SK-N-DZ (cell line): Measurements from ENCODE around the genes GPR139, GP2, ACSM2A and CDR2.

DNA sequence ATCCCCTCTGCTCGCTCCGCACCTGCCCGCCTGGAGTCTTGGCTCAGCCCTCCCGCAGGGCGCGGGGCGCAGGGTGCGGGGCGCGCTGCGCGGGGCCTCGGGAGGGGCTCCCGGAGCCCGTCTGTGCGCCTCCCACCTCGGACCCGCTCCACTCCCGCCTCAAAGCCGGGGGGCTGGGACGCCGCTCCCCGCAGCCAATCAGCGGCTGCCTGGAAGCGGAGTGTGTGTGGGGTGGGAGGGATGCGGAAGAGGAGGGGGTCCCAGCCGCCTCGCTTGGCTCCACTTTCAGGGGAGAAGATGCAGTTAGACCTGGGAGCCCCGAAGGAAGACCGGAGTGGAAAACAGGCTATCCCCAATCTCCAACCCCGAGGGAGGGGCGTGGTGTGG, at the start of gene GPR139:
GPR139 (minus strand) TSS at position 125 of the 387 bp plus-strand sequence.
RAMPAGE:
- cytosol, long total RNA, result no peak
- nucleus, long total RNA, result no peak

DNA sequence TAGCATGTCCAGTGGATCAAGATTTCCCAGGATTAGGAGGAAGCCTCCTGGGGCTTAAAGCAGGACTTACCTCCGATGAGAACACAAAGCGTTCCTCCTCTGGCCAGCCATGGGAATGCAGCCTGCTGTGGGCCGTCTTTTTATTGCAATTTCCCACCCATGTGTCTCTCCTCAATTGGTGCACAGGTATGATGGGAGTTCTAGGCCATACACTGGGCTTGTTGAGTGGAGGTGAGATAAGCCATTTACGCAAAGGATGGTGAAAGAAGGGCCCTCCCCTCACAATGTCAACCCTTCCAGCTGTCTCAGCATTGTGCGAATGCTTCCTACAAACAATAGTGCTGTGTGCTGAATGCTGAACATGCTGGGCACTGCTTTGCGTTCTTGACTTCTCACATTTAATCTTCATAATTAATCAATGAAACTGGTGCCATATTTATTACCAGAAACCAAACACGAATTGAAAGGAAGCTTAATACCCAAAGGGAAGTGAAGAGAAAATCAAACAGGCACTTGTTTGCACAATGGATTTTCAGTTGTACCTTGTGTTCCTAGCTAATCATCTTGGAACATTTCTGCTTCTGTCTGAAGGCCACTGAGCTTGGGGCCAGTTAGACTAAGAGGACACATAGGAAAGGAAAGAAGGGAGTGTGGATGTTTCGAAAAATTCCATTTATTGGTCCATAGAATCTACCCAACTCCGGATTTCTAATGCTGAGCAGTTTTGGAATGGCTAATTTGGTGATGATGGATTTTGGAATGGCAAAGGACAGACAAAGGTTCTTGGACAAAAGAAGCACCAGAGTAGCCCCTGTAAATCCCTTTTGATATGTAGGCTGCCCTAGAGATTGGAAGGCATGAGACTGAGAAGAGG, at the start of gene GP2:
GP2 (minus strand) TSS at position 117 of the 874 bp plus-strand sequence.
RAMPAGE:
- cytosol, long total RNA, result no peak
- nucleus, long total RNA, result no peak

RAMPAGE:
- cytosol, long total RNA, result no peak
- nucleus, long total RNA, result no peak
Observed at GRCh38 chr16:20451360-20451673, at the start of gene ACSM2A. ACSM2A (plus strand) TSS chr16:20451521.

DNA sequence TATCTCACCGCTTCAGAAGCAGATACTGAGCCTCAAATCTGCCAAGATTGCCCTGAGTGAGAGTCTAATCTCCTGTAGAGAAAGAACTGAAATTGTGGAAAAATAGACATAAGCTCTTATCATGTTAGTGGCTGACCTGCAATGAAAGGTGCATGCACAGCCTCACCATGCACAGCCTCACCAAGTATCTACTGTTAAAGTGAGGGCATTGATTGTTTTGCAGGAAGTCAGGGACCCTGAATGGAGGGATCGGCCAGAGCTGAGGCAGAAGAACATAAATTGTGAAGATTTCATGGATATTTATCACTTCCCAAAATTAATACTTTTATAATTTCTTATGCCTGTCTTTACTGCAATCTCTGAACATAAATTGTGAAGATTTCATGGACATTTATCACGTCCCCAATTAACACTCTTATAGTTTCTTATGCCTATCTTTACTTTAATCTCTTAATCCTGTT, 1.7 kb downstream of the ACSM2A start:
RAMPAGE:
- cytosol, long total RNA, result no peak
- nucleus, long total RNA, result no peak

DNA sequence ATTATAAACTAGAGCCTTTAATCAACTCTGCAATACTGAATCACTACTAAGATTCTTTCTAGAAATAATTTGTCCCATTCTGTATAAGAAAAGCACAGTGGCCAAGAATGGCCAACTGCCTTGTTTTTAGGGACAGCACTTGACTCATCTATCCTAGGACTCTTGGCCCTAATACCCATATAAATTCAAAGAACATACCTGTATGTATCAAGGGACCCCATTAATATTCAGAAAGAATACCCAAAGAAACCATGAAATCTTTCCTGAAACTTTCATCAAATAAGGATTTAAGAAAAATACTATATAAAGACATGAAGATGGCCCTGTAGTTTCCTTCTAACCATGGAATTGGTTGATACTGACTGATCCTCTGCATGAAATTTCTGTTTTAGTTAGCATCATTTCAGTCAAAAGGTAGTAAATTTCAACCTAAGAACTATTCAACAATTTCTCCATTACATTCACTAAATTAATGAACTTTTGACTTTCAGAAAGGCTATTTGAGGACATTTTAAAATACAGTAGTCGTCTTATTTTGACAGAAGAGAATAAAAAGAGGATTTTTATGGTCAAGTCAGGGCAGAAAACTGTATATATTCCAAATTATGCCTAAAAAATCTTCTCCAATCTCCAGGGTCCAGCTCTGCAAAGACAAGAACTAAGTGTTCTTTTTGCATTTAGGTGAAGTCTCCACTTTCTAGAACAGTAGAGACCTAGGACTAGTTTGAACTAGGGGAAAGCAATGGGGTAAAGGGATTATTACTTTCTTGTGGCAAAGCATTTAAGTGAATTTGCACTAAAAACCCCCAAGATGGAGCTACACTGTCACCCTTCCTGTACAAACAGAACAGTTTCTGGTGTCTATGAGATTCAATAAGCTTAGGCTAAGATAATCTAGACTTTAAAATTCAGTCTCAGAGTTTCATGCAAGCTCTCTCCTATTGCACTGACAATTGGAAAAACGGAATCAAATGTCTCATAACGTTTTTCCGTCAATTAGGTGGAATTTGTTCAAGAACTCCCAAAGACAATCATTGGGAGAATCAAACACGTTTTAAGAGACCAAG, 9.4 kb downstream of the THUMPD1 start:
RAMPAGE:
- cytosol, long total RNA, result no peak
- nucleus, long total RNA, result no peak

GRCh38 chr16:20868810-20869377, 31.3 kb downstream of the DCUN1D3 start:
RAMPAGE:
- cytosol, long total RNA, result no peak
- nucleus, long total RNA, result no peak

DNA sequence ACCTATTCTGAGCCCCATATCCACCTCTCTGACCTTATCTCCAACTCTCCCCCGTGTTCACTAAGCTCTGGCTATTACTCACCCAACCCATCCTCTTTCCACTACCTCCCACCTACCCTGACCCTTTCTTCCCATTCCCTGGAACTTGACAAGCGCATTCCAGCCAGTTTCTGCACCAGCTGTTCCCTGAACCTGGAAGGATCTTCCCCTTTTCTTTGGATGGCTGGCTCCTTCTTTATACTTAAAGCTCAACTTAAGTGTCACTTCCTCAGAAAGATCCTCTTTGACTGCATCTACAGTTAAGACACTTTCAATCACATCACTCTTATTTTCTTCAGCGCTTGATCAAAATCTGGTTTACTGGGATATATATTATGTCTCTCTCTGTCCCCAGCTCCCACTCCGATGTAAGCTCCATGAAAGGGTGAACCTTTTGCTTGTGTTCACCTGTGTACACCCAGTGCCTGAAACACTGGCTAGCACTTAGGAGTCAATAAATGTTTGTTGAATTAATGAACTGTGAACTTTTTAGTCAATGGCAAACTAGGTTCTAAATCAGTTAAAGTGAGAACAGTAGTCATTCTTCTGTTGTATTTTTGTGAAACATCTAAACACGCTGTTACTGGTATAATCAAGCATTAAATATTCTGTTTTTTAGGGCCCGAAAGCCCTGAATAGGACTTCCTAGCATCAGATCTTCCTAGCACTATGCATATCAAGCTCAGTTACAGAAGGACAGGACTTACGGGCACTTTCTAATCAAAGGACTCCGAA, 2.0 kb downstream of the DCUN1D3 start:
RAMPAGE:
- cytosol, long total RNA, result no peak
- nucleus, long total RNA, result no peak

GRCh38 chr16:20905948-20906889, 5.6 kb downstream of the LYRM1 start:
RAMPAGE:
- cytosol, long total RNA, result no peak
- nucleus, long total RNA, result no peak

GRCh38 chr16:21116237-21116551, 34.5 kb downstream of the DNAH3 start:
RAMPAGE:
- cytosol, long total RNA, result no peak
- nucleus, long total RNA, result no peak

DNA sequence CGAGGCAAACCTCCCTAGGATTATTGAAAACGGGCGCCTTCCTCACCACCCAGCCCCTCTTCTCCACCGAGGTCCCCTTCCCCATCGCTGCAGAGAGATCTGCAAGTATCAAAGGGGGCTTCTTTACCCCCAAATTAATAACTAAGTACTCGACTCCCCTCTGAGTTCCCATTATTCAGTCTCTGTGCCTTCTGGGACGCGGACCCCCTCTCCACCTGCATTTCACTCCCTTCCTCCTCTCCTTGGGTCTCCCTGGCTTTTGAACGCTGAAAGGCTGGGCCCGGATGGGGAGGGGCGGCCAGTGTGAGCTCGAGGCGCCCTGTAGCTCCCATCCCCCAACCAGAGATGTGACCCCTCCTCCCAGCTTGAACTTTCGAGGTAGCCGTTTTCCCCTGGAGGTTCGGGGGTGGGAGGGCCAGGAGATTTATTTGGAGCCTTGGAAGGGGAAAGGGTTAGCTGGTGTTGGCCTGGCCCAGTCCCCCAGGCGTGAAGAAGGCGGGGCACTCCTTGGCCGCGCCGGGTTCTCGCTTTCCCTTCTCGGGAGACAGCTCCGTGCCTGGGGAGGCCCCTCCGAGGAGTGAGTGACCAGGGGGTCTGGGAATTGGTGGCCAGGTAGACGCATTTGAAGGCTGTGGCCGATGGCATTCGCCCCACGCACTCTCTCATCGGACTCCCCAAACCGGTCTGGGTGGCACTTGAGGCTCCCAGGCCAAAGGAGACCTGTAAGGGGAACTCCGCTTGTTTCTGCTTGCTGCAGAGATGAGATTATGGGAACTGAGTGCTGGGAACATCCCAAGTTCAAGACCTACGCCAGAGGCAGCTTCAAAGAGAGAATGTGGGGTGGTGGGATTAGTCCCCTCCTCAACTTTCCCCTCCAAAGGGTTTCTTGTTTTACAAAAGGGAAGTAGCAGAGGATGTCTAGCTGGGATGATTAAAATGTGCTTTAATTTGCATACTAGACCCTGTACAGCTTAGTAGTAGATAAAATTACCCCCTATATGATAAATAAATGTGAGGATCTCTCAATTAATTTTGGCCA, 955 bp downstream of the LDAF1 start:
RAMPAGE:
- cytosol, long total RNA, result no peak
- nucleus, long total RNA, result no peak

DNA sequence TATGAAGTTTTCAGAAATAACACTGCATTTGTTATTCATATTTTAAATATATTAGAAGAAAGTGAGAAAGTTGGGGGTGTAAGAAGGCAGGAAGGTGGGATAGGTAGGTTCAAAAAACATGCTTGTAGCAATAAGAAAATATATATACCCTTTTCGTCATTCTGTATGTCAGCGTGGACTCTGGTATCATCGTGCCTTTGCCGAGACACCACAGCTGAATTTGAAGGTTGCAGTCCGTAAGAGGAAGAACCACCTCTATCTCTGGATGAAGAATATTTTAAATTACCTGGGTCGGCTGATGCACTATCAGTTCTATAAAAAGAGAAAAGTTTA, 115.2 kb upstream of the METTL9 start:
RAMPAGE:
- cytosol, long total RNA, result no peak
- nucleus, long total RNA, result no peak

GRCh38 chr16:21629514-21630023, 22.8 kb downstream of the IGSF6 start:
RAMPAGE:
- cytosol, long total RNA, result no peak
- nucleus, long total RNA, result no peak

GRCh38 chr16:21647049-21647597, 5.3 kb downstream of the IGSF6 start:
RAMPAGE:
- cytosol, long total RNA, result no peak
- nucleus, long total RNA, result no peak

DNA sequence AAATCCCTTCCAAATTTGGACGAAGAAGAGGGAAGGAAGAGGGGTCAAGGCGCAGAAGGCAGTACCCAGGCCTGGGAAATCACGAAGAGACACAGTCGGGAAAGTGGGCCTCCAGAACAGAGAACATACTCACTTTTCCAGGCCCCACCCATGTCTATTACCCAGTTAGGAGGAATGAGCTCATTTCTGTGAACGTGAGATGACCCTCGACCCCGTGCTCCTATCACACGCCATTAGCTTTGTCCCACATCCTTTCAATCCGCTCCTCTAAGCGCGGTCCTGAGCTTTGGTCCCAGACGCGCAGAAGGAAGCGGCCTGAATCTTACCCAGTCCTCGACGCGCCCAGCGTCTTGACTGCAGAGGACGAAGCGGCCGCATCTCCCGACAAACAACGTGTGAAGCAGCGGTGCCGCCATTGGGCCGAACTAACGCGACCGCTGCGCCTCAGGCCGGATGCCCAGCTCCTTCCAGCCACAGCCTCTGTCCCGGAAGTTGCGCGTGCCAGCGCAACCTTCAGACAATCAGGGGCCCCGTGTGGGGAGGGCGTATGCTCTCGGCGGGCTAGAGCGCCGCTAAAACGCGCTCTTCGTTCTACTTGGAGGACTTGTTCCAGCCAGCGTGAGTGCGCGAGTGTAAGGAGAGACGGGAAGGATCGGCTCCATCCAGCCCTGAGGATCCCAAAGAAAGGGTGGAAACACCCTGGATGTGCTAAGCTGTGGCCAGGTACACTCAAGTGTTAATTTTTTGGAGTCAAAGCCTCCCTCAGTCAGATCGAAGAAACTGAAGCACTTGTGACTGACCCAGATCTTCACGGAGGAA, 37.4 kb downstream of the NPIPB4 start:
RAMPAGE:
- cytosol, long total RNA, result no peak
- nucleus, long total RNA, result start-site peak on the plus strand centred at position 621 of the sequence, 29 bp wide, 18 and 9 reads in 2 replicates

RAMPAGE:
- cytosol, long total RNA, result start-site peak on the minus strand at chr16:21953002-21953030, 20 and 22 reads in 2 replicates
- nucleus, long total RNA, result no peak
Observed at GRCh38 chr16:21952771-21953168, 391 bp upstream of the UQCRC2 start.

GRCh38 chr16:22045691-22046298, 37.9 kb downstream of the MOSMO start:
RAMPAGE:
- cytosol, long total RNA, result no peak
- nucleus, long total RNA, result no peak

DNA sequence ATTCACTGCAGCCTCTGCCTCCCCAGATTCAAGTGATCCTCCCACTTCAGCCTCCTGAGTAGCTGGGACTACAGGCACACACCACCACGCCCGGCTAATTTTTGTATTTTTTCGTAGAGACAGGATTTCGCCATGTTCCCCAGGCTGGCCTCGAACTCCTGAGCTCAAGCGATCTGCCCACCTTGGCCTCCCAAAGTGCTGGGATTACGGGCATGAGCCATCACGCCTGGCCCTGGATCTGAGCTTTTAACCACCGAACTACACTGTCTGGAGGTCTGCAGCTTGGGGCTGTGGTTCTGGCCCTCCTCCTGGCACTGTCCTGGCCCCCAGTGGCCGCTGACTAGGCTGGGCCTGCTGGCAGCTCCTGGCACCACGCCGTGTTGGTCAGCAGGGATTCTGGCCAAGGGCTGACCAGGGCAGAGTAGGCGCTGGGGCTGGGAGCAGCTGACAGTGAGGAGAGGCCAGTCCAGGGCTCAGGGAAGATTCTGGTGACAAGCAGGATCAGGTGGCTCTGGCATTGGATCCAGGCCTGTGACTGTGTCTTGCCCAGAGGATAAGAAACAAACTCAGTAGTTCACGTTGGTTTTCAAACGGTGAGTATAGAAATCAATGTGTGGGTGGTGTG, 14.5 kb downstream of the EEF2K start:
RAMPAGE:
- cytosol, long total RNA, result no peak
- nucleus, long total RNA, result no peak

RAMPAGE:
- cytosol, long total RNA, result no peak
- nucleus, long total RNA, result no peak
Observed at GRCh38 chr16:22324300-22325086, 27.3 kb downstream of the POLR3E start.

DNA sequence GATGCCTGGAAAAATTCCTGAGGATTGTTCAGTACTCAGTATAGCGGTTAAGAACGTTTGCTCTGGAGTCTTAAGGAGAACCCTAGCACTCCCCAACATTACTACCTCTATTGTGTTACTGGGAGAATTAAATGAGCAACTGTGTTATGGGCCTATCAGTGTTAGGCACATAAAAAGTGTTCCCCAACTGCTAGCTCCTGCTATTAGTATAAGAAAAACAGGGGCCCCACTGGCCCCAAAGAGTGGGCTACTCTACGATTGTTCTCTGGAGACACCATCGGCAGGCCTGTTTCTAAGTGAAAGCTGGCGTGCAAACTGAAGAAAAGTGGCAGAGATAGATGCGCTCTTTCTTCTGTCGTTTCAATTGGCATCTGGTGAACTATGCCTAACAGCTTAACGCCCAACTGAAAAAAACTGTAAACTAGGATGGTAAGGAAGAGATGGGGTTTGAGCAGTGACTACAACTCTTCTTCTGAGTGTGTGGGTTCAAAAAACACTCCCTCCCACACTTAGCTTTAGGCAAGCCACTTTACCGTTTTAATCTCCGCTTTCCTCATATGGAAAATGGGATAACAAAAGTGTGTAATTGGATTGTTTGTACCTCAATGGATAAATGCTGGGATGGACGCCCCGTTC, 1.3 kb downstream of the CDR2 start:
RAMPAGE:
- cytosol, long total RNA, result no peak
- nucleus, long total RNA, result no peak

DNA sequence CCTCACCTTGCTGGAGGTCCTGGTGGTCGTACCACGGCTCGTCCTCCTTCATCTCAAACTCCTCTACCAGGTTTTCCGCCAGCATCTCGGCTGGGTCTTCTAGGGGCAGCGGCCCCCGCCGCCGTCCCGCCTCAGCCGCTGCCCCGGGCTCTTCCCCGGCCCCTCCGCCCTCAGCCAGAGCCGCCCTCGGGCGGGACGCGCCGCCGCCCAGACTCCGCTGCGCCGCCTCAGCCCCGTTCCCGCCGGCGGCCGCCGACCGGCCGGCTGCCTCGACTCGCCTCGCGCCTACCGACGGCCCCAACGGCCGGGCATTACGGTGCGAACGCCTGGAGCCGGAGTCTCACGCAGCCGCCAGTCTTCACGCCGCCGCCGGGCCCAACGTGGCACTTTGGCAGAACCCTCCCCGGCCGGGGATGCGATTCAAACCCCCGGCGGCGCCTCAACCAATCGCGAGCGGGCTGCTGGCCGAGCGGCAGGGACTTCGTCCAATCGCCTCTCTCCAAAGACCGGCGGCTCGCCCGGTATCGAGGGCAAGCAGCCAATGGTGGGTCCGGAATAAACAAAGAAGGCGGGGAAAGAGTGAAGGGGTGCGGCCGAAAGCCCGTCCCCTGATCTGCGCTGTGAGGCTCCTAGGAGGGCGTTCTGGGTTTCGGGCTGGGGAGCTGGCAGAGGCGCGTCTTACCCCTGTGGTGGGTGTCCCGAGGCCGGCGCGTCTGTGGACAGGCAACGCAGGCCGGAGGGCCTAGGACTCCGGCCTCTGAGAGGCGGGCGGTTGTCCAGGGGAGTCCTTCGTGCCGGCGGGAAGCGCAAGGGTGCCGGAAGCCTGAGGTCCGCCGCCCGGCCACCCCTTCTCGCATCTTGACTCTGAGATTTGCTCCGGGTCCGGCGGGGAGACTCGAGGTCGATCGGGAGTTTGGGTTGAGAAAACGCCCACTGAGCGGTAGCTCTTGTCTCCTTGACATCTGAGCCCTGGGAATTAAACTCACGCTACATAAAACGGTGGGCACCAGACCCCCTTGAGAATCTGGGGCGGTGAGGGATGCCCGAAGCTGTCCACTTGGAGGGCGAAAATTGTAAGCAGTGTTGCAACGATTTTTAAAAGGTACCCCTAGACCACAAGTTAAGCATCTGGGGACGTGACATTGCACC, at the start of gene CDR2:
CDR2 (minus strand) TSS at position 395 of the 1,149 bp plus-strand sequence.
RAMPAGE:
- cytosol, long total RNA, result no peak
- nucleus, long total RNA, result no peak